Cardiac atrium fibroblast (primary cell): Measurements from ENCODE around the gene SLC26A2.

DNA sequence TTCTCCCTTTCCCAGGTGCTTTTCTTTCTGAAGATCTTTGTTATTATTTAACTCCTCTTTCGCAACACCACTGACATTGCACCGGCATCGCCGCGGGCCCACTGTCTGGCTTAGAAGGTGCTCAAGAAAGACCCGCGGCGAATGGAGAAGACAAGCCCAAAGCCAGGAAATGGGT lies 496 bp upstream of the AFAP1L1 start:
- RAMPAGE, long total RNA: no peak

- RAMPAGE, long total RNA: no peak
Observed at GRCh38 chr5:149273800-149274287, 2.2 kb downstream of the AFAP1L1 start.

DNA sequence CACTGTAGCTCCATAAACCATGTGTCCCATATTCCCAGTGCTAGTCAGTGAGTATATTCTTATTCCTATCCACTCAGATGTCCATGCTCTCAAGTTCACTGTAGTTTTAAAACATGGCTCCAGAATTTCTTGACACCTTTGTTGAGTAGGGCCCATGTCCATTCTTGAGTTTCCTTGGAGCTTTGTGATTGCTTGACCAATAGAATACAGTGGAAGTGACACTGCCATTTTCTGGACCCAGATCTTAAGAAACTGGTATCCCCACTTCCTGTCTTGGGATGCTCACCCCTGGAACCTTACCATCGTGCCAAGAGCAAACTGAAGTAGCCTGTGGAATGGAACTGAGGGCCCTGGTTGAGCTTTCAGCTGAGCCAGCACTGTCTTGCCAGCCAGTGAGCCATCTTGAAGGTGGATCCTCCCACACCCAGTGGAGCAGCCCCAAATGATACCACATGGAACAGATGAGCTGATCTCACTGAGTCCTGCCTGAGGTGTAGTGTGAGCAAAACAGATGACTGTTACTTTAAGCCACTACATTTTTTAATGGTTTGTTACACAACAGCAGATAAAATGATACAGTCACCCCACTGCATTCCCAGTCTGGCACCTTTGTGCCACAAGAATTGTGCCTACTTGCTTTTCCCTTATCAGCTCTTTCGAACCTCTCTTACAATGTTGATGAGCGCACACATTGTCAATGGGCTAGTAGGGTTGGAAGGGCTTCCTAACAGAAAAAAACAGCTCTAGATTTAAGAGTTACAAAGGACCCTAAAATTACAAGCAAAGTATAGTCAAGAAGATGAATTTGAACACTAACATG lies 2.2 kb upstream of the PCYOX1L start:
- RAMPAGE, long total RNA: no peak

GRCh38 chr5:149404429-149405156 lies 25.5 kb upstream of the IL17B start:
- RAMPAGE, long total RNA: no peak

DNA sequence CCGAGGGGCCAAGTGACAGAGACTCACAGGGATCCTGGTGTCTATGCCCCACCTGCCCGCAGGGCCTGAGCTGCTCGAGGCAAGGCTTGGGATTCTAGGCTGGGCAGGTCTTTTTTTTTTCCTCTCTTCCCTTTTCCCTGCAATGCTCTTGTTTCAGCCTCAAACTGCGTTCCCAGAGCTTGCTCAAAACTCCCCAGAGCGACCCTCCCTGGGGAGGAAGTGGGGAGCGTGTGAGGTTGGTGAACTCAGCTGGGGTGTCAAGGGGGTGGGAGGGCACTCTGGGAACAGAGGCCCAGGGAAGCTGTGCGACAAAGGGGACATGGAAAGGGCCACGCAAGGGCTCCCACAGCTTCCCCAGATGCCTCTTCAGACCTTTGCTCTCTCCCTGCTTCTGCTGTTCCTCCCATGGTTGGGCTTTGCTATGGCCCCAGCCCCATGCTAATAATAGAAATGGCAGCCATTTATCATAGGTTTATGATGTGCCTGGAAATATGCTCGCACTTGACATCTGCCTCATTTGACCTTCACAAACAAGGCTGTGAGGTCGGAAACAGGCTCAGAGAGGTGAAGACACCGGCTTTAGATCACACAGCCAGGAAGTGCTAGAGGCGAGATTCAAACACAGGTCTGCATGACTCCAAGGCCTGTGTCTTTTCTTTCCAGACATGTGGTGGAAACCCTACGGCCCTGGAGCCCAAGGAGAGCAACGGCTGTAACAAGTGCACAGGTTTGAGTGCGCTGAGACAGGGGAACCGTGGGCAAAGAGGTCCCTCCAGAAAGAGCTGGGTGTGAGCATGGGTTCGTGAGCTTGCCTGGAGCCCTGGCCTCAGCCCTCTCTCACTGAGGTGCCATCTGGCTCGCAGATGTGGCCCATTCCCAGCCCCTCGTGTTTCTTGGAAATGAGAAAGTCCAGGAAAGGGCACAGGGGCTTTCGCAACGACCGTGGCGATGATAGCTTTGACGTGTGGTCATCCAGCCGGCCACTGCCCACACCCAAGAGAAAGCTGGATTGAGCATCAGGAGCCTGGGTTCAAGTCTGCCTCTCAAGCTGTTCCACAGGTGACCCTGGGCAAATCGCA lies 41.1 kb upstream of the IL17B start:
- RAMPAGE, long total RNA: no peak

DNA sequence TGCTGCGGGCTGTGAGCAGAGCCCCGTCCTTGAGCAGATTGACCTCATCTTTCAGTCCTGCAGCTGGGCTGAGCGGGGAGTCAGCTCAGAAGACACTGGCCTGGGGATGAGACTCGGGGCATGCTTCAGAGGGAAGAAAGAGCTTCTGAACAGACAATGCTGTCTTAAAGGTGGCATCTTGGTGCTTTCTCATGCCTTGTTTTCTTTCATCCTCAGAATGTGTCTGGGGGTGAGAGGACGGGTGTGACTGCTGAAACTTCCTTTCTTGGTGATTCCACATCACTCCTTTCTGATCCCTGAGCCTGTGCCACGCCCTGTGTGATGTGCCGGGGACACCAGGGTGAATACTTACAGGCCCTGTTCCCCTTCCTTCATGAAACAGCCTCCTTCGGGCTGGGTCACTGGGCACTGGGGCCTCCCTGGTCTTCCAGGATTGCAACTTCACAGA lies 43.9 kb upstream of the IL17B start:
- RAMPAGE, long total RNA: no peak

DNA sequence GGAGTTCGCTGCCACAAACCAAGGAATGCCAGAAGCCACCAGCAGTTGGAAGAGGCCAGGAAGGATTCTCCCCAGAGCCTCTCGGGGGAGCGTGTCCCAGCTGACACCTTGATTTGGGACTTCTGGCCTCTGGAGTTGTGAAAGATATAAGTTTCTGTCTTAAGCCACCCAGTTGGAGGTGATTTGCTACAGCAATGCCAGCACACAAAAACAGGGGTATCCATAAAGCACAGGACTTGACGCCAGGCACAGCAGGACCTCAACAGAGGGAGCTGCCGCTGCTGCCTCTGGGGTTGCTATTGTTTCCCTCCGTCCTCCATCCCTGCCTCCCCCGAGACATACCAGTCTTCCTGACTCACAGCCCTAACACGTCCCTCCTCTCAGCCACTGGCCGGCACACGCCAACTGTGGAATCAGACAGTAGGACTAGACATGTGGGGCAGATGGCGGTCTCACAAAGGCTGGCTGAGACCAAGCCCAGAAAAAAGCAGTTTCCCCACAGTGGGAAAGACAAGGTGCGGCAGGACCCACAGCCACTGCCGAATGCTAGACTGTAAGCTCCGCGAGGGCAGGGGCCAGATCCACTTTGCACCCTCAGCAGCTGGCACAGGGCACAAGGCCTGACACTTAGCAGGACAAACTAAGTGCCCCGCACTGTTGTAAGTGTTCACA lies 74.1 kb upstream of the IL17B start:
- RAMPAGE, long total RNA: no peak

DNA sequence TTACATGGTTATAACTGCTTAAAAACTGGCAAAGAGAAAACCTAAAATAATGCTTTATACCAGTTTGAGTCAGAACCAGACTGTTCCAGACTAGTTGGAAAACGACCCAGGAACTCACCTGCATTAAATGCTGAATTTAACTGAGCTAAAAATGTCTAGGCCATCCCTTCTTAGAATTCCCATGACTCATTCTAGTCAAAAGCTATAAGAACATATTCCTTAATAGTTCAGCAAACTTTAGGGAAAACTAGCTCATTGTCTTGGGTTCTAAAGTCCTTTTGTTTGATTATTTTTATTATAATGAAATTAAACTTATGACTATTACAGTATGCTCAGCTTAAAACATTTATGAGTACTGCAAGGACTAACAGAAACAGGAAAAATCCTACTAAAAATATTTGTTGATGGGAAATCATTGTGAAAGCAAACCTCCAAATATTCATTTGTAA lies 57.4 kb downstream of the CSNK1A1 start:
- RAMPAGE, long total RNA: no peak

DNA sequence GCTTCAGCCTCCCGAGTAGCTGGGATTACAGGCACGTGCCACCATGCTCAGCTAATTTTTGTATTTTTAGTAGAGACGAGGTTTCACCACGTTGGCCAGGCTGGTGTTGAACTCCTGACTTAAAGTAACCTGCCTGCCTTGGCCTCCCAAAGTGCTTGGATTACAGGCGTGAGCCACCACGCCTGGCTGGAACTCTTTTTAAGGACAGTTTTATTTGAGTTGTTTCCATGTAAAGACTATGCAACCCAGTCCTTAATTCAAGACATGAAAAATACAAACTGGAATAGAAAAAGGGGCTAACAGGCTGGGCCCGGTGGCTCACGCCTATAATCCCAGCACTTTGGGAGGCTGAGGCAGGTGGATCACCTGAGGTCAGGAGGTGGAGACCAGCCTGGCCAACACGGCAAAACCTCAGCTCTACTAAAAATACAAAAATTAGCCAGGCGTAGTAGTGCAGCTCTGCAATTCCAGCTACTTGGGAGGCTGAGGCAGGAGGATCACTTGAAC lies 3.2 kb downstream of the CSNK1A1 start:
- RAMPAGE, long total RNA: no peak

DNA sequence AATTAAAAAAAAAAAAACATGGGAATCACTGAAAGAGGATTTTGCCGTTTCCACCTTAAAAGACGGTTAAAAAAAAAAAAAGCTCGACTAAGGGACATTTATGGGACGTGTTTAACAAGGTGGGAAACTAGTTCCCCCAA lies 859 bp downstream of the CSNK1A1 start:
- RAMPAGE, long total RNA: no peak

GRCh38 chr5:149550650-149551259 lies 484 bp downstream of the CSNK1A1 start:
- RAMPAGE, long total RNA: no peak

DNA sequence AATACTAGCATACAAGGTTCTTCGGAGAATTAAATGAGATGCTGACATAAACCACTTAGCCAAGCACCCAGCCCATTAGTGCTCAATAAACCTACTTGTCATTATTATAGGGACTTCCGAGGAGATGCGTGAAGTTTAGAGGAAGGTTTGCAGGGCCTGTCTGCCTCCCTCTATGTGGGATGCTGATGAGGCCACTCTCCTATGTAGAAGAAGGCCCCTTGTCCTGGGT lies 56.5 kb downstream of the ARHGEF37 start:
- RAMPAGE, long total RNA: no peak

DNA sequence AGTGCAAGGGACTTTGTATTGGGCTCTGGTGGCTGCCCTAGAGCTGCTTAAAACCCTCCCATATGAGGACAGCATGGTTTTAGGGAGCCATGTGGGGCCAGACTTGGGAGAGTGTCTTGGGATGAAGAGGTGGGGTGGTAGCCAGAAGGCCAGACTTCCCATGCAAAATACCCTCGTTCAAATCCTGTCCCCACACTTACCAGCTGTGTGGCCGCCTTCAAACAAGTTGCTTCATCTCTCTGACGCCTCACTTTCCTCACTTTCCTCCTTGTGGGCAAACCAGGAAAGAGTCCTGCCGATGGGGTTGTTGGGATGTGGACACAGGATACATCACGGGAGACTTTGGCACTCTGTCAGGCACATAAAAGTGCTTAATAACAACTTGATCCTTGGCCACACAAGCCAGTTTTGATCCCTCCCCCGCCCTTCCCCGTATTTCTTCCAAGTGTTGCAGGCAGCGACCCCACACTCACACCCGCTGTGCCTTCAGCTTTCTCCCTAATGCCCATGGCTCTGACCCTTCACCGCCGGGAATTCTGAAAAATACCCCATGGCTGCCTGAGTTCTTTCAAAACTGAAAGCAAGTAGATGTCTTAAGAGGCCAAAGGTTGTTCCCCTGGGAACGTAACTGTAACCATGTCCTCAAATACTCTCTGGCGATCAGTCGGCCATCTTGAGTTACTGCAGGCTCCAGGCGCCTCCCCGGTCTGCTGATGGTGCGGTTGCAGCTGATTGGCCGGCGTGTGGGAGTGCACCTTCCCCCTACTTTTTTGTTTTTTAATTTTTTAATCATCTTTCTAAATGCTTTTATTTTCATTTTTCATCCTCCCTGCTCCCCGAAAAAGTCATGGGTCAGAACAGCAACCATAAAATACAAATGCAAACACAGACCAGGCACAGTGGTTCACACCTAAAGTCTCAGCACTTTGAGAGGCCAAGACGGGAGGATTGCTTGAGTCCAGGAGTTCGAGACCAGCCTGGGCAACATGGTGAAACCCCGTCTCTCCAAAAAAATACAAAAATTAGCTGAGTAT lies 59.8 kb downstream of the ARHGEF37 start:
- RAMPAGE, long total RNA: no peak

DNA sequence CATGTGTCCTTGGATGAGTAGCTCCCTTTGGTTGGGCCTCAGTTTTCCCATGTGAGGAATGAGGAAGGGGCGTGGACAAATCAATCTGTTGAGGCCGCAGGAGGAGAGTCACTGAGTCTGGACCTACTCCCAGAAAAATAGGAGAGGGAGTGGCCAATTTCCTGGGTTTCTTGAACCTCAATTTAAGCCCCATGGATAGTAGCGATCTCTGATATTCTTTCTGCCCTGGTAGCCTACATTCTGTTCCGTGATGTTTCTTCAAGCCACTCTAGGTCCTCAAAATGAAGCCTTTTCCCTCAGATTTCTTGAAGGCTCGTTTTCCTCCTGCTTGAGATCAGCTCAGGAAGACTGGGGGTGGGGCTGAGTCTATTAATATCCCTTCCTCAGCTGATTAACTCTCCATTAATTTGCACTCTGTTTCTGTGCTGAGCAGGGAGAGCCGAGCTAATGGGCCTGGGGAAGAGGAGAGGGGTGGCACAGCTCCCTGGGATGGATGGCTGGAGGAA lies 93.1 kb downstream of the PPARGC1B start:
- RAMPAGE, long total RNA: no peak

- RAMPAGE, long total RNA: no peak
Observed at GRCh38 chr5:149828566-149828880, 98.4 kb downstream of the PPARGC1B start.

DNA sequence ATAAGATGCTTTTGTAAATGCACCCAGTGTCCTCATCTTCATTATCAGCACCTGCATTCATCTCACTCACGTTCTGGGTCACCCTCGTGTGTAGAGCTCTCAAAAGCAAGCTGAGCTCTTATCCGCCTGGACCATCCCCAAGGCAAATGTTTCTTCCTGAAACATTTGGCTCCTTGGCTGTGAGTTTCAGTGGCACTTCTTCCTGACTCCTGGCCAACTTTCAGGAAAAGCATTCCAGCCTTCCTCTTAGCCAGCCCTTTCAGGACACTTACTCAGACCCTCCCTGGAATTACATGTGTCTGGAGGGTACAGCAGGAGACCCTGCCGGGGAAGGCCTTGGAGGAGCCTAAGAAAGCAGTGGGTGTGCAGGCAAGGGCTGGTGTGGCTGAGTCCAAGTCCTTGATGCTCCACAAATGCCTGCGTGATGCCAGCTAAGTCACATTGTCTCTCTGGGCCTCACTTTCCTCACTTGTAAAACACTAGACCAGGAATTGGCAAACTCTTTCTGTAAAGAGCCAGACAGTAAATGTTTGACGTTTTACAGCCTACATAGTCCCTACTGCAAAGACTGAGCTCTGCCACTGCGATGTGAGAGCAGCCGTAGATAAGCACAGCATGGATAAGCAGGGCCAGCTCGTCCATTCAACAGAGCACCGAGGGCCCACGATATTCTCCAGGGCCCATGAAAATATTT lies 72.1 kb downstream of the PDE6A start:
- RAMPAGE, long total RNA: no peak

DNA sequence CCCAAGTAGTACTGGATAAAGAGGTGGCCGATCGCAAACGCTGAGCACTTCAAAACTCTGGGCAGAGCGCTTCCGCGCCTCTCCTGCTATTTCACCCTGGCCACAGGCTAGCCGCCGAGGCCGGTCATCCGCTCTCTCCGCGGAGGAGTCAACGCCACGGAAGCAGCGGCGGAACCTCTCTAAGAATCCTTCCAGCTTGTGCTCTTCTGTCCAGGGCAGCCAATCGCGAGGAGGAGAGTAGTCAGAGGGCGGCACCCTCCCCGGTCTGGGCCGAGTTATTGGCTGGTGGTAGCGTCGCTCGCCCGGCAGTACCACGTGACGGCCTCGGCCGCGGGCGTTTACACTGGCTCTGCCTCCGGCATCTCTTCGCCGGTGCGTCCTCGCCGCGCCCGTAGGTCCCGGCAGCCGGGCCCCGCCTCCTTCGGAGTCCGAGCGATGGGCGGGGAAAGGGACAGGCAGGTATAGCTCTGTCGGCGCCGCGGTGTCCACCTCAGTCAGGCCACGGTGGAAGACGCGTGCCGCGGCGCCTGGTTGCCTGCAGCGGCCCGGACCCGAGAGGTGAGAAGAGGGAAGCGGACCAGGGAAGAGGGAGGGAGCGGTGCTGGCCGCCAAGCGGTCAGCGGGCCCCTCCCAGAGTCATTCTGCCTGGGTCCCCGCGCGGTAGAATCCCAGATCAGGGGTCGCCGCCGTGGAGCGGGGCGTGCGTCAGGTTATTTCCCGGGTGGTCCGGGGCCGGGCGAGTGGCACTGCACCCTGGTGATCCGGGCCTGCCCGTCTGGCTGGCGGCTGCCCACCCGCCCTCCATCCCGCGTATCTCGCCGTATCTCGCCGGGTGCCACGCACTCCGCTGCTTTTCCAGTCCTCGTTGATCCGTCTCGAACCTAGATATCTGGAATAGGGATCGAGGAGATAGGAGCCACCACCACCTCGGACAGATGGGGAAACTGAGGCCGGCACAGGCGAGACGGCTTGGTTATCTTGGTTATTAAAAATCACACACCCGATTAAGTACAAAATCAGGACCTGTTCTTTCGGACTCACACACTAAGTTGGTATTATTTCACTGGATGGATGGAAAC lies at the start of gene SLC26A2:
Gene SLC26A2 (plus strand): TSS at position 337 of the 1,079 bp plus-strand sequence.
- RAMPAGE, long total RNA: no peak

GRCh38 chr5:149961898-149962266 lies 1.3 kb downstream of the SLC26A2 start:
- RAMPAGE, long total RNA: no peak

- RAMPAGE, long total RNA: no peak
Observed at GRCh38 chr5:150024119-150024823, 23.7 kb downstream of the HMGXB3 start.

GRCh38 chr5:150051893-150052359 lies 34.4 kb downstream of the CSF1R start:
- RAMPAGE, long total RNA: no peak